Fibroblast of villous mesenchyme (primary cell): ENCODE results near the genes CDRT4, TBC1D26 and NCOR1.

- CAGE, long polyA plus RNA = no peak
Measured at GRCh38 chr17:13562192-13562640, 39.5 kb downstream of the HS3ST3A1 start.

DNA sequence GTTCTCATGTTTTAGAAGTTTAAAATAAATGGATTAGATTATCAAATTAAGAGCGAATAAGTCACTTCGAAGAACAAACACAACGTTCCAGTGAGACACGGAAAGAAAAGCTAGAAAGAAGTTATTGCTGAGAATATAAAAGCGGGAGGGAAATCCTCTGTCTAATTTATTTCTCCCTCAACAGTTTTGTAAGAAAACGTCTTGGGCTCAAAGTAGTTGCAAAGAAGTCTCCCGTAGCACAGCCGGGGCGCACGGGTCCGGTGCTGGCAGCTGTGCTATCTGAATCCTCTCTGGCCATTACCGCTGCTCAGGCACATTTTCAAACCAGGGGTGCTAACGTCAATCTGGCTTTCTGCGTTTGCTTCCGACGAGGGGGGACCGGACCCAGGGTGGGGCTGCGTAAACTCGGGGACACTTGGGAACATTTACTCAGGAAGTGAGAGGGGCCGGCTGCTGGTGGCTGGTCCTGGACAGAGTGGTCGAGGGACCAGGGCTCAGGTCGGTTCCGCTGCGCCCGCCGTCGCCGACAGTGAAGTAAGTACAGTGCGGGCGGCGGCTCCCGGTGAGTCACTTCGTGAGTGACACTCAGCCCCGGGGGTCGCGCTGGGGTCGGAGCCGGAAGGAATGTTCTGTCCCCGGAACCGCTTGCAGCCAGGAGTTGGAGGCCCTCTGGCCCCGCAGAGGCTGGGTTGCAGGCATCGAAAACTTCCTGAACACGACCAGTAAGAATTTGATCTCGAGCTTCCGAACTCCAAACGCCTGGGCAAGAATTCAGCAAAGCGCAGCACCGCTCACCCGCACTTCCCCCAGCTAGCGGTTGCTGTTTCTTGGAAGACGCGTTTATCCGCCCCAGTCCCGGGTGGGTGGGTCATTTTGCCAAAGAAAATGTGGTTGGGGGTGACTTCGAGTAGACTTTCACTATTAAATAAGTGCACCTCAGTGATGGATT is 1.5 kb upstream of the HS3ST3B1 start:
- CAGE, long polyA plus RNA = no peak

- CAGE, long polyA plus RNA = no peak
Measured at GRCh38 chr17:15255598-15256298, 9.4 kb downstream of the PMP22 start.

DNA sequence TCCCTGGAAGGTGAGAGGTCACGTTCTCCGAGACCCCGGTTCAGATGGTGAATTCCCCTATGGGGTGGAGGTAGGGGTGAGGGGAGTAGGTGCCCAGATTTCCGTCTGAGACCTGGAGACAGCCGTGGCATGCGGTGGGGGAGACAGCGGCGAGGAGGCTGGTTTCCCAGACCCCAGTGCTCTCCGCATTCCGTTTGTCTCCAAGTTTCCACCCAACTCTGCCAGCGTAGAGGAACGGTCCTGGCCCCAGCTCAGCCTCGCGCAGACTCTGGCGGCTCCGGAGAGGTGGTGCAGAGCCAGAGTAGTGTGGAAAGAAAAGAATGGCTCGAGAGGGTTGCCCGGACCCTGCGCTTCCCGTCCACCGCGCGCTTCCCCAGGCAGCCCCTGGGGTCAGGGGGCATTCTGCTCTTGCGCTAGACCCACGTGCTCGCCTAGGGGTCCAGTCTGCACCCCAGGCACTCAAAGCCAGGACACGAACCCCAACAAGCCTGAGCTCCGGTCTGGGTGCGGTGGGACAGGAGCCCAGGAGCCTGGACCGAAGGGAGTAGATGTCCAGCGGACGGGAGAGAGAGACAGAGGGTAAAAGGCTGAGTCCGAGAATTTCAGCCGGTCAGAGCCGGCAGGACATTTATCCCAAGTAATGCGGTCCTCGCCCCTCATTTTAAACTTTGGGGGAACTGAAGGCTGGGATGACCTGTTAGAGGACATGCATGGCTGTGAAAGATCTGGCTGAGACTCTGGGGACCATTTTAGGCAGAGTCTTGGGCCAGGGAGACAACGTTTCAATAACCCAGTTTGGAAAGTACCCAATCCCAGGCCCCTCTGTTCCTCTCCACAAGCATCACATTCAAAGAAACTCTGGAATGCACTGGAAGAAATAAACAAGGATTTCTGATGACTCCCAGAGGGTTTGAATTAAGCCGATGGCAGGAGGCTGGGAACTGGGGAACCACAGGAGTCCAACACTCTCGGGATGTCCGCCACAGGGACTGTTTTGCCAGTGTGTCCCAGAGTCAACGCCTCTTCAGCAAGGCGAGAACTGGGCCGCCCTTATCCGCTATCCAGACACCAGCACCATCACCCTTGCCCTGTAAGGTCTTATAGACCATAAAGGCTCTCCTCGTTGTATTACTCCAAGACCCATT is 3.6 kb downstream of the PMP22 start:
- CAGE, long polyA plus RNA = no peak

DNA sequence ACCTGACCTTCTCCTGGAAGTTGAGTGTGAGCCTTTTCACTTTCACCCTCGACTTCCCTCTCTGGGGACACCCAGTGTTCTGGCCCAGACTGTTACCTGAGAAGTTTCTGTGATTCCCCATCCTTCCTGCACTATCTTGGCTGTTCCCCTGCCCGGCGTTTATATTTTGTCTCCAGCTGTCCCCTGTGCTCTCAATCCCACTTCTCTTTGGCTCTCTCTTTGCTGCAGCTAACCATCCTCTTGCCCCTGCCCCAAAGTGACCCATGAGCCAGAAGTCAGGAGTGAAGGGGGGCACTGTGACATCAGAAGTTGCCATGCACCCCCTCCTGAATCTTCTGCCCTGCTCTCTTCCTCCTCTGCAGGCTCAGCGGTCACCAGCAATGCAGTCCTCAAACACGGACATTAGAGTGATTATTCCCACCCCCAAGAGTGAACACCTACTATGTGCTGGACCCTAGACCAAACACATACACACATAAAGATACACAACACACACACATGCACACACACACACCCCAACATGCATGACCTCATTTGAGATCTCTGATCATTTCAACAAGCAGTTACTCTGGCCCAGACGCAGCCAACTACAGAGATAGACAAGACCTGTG is at the start of gene CDRT4:
Gene CDRT4, minus strand, starts transcription at position 258 of the 611 bp plus-strand sequence.
- CAGE, long polyA plus RNA = no peak

DNA sequence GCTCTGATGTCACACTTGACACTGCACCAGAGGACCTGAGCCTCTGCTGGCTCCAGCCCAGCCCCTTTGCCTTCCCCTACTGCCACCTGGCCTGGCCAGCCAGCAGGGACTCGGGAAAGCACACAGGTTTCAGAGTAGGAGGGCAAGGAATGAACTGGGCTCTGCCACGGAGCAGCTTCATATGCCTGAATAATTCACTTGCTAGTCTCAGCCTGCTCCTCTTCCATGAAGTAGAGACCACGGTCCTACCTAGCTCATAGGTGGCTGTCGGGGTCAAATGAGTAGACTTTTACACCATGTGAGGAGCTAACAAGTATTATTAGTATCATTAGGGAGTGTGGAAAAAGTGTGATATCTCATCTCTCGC is 2.8 kb upstream of the FBXW10B start:
- CAGE, long polyA plus RNA = no peak

GRCh38 chr17:15651206-15652165 is 32.0 kb upstream of the FBXW10B start:
- CAGE, long polyA plus RNA = start-site peak on the minus strand at chr17:15651639-15651680, 94 and 105 reads in 2 replicates

- CAGE, long polyA plus RNA = no peak
Measured at GRCh38 chr17:15732028-15732567, at the start of gene TBC1D26. Gene TBC1D26 (plus strand): TSS chr17:15732283.

DNA sequence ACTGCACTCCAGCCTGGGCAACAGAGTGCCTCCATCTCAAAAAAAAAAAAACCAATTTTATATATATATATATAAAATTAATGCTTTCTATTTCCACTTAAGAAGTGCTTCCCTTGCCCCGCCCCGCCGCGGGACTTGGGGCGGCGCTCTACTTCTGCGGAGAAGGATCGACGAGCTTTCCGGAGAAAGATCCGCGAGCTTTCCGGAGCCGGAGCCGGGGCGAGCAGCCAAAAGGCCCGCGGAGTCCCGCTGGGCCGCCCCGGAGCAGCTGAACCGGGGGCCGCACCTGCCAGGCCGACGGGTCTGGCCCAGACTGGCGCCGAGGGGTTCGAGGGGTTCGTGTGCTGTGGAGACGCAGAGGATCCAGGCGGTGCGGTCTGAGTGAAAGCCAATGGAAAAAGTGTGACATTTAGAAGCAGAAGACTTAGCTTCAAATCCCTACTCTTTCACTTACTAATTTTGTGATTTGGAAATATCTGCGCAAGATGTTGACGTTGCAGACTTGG is 50.8 kb downstream of the TBC1D26 start:
- CAGE, long polyA plus RNA = no peak

DNA sequence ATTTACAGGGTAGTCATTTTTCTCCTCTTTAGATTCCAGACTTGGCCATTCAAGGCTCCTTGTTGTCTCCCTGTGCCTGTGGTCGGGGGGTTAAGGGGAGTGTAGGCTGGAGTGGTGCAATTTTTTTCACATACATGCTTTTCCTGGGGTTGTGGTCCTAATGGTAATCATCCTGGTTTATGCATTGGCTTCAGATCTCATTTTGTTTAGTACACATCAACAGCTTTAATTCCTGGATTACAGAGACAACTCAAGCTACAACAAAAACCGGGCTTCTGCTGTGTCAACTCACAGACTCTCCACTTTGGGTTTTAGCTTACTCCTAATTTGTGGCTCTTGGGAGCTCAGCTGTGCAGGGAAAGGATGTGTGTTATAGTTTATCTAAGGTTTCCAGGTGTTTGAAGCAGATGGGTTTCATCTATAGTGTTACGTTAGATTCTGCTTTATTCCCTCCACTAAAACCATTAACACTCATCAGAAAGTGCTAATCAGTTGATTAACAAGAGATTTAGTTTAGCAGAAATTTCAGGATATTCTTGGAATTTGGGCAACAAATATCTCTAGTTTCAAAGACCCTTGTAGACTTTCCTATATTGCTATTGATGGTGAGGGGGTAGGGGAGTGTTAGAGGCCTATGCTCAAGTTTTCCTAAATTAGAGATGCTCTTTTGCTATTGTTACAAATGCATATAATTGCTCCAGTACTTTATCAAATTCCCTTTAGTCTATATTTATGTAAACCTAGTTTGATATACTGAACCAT is 22.5 kb downstream of the TTC19 start:
- CAGE, long polyA plus RNA = no peak

GRCh38 chr17:16036937-16037303 is 37.3 kb downstream of the TTC19 start:
- CAGE, long polyA plus RNA = no peak

- CAGE, long polyA plus RNA = no peak
Measured at GRCh38 chr17:16037304-16038093, 37.9 kb downstream of the TTC19 start.

- CAGE, long polyA plus RNA = no peak
Measured at GRCh38 chr17:16057828-16058187, 58.2 kb downstream of the TTC19 start.

GRCh38 chr17:16138836-16139443 is 76.4 kb downstream of the NCOR1 start:
- CAGE, long polyA plus RNA = no peak

- CAGE, long polyA plus RNA = start-site peak on the minus strand at chr17:16215527-16215586, 183 and 89 reads in 2 replicates
Measured at GRCh38 chr17:16214667-16215736, at the start of gene NCOR1. Gene NCOR1 (minus strand): TSS chr17:16215534.

DNA sequence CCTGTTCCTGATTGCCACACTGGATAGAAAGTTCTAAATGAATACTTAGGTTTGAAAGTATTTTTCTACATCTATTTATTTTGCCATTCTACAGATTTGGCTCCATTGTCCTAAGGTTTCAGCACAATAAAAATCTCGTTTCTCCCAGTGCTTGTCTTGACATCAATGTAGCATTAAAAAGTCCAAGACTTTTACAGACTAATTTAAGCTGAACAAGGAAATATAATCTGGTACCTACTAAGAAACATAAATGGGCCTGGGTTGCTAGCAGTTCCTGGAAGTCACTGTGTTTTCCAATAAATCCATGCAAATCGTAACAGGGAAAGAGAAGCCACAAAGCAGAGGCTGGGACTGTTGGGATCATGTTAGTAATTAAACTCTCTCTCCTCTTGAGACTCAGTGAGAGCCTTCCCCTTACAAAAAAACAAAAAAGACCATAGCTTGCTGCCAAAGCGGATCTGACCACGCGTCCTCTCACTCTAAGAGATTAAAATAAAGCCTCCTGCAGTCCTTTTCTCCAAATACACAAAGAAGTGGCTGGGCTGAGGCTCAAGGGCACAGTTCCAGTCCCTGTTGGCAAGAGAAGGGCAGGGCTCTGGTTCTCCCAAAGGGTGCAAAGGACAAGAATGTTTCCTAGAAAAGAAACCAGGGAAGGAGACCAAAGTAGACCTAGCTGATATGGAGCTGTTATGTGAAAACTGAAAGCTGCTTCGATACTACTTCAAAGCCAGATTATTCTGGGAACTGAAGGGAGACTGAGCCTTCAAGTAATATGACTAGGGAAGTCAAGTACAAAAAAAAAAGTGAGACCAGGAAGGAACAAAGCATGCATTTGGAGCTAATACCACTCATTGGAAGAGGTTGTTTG is 38.5 kb downstream of the PIGL start:
- CAGE, long polyA plus RNA = no peak

DNA sequence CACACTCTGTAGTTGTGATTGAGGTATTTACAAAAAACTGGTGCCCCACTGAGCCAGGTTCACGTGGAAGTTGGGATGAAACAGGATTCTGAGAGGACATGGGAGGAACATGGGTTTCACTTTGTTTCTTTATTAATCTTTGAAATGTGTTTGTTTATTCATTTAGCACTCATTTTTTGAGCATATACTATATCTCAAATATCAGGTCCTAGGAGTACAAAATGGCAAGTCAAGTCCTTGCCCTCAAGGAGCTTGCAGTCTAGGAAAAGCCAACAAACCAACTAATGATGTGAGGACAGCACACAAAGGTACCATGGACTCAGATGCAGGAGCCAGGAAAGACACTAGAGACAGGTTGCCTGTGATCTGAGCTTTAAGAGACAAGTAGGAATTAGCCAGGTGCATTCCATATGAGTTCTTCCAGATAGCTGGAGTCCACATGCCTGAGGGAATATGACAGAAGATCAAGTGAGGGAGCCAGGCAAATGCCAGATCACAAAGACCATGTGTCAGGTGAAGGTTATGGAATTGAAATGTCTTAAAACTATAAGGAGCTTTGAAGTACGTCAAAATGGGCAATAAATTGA is 56.0 kb downstream of the PIGL start:
- CAGE, long polyA plus RNA = no peak

DNA sequence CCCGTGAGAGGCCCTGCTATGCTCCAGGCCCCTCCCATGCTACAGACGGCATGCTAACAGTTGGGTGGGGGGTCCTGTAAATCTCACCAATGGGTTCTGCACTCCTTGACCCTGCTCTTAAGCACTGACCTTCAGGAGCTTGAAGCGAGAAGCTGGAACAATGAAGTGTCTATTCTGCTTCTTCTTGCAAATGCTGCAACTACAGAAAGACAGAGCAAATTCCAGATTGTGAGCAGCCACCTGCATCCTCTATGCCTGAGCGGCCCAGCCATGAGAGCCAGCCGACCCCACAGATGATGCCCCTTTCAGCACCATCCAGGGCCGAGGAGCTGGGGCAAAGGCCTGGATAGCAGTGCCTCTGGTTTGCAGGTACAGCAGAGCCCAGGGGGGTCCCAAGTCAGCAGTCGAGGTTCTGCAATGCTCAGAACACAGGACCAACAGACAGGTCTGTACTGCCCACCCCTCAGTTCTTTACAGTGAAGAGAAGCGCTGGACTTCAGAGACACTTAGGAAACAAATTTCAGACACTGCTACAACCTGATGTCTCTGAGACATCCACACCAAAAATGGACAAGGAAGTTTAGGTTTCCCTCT is 4.7 kb downstream of the CENPV start:
- CAGE, long polyA plus RNA = no peak

GRCh38 chr17:16396757-16397505 is 16.0 kb downstream of the UBB start:
- CAGE, long polyA plus RNA = no peak

DNA sequence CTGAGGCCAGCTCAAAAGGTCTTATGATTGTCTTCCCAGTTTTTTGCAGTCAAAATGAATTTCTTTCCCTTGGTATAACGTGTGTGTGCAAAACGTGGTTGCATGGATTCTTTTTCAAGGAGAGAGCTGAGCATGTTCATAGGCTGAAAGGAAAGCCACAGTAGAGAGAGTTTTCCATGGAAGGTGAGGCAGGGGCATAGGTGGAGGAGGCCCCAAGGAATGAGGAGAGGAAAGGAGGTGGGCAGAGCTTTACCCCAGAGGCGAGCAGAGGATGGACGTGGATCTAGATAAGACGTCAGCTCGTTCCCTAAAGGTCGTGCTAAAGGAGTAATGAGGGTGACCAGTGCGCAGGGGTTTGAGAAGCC is 22.8 kb downstream of the TRPV2 start:
- CAGE, long polyA plus RNA = no peak